ENCODE measurements around a stretch of chr15.

- PRO-cap: no peak
These were observed 147.1 kb upstream of the RGMA start for GRCh38 chr15:93235787-93236804.

GRCh38 chr15:94075083-94075770, 156.1 kb upstream of the MCTP2 start:
- PRO-cap: no peak

DNA sequence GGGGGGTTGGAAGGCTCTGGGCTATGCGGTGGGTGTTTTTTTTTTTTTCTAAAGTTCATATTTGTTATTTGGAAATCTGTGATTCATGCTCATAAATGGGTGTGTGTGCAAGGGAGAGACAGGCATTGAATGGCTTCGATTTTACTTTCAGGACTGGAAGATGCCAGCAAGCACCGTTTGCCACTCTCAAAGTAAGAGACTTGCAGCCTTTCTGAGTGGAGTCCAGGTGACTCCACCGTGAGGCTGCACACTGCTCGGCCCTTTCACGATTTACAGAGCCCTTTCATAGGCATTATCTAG, 150.7 kb upstream of the MCTP2 start:
- PRO-cap: bidirectional peak, plus-strand start at position 92 of the sequence, minus-strand start outside the sequence

DNA sequence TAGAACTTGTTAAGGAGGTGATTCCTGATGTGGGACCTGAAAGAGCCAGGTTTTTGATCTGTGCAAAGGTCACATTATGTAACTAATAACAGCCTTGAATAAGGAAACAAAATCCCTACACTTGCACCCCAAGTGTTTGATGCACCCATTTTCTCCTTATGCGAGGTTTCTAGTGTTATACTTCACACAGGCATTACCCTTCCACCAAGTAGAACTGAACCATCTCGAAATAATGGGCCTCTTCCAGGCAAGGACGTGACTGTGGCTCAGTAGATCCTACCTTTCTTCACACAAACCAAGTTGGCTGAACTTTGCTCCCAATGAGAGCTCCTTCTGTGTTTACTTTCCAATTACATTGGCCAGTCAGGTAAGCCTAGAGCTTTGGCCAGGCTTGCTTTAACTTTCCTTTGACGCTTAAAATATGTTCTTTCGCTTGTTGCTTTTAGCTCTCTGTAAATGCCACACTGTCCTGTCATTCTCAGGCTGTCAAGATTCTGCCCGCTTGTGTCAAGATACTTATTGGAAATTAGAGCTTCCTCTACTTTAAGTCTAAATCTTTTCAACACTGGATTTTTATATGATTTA, 16.9 kb downstream of the MCTP2 start:
- PRO-cap: no peak

DNA sequence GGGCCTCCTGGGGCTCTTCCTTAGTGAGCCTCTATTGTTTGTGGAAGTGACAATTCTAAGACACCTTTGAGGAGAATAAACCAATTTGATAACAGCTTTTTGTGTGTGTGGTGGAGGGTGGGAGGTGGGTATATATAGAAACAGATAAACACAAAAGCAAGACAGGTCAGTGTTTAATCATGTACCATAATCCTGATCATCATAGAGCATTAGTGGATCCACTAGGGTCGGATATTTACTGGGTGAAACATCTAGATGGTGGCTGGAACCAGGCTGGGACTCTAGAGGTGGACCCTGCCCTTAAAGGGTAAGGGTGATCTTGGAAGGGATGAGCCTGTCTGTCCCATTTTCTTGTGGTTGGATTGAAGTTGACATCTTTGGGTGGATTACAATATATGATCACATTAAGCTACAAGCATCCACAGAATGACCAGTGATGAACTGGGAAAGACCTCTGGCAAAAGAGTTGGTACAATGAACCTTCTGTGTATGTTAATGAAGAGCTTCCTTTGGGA, 336.6 kb downstream of the MCTP2 start:
- PRO-cap: no peak

DNA sequence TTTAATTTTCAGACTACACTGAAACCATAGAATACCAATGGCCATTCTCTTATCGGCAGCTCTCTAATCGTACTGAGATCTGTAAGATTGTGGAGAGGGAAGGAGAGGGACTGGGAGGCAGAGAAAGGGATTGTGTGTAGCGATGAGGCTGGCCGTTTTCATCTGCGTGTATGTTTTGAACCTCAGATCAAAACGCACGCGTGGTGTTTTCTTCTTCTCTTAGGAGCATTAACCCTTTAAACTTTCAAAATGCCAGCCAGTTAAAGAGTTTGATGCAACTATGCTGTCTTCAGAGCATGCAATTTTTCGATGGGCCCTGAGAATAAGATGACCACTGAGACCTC, 441.0 kb downstream of the MCTP2 start:
- PRO-cap: no peak

DNA sequence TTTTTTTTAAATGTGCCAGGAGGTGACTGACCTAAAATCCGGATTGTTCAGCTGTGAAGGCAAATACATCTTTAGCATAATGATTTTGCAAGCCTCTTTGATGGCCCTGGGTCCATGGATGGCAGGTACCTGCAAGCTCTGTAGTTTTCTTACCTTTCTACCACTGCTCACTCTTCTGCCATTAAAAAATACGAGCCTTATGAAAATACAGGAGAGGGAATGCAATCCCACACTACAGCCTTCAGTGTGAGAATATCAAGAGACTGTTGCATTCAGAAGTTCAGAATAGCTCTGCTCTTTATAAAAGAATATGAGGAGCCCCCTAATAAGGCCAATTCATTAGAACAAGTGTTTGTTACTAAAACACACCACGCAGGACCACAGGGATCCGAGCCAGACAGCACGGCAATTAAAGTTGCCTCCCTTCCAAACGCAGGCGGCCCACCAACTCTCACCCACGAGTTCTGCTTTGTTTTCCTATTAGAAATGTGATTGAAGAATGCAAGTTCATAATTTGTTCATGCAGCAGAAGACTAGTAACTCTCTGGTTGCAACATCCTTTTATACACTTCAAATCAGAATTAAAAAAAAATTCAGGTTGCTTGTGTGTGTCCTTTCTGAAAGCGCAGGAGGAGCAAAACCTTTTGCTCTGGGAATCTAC, 1044.3 kb upstream of the NR2F2 start:
- PRO-cap: no peak

- PRO-cap: no peak
These were observed 1004.5 kb upstream of the NR2F2 start for GRCh38 chr15:95326004-95326445.

DNA sequence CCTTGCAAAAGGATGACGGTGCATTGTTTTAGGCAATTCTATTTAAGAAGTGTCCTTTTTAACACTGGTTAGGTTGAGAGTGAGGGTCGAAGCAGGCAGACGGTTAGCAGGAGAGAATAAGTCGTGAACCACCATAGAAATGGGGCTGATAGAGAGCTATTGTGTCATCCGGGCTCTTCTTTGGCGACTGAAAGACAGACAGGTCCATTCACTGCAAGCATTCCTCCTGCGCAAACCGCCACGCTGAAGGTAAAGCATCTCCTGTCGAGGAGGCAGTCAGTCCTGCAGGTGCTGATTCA, 1002.9 kb upstream of the NR2F2 start:
- PRO-cap: no peak

DNA sequence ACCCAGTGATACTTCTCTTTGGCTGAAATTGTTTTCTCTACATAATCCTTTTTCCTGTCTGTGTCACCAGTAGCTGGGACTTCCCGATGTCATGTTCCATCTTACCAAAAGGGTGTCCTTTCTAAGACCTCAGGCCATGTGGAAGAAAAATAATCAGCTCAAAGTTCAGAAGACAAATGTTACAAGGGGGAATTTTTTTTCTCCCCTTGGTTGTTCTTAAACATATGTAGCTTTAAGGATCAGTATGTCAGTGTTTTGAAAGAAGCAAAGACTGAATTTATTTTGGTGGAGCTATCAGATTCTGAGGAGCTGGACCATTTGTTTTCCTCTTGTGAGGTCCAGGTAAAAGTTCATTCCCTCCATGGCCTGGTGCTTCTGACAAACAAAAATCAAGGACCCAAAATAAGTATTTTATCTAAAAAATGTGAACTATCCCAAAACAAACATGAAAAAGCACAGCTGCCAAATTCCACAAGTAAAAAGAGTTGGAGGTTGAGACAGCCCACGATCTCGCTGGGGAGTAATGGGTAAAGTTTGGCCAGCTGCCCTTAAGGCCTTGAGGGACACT, 859.3 kb upstream of the NR2F2 start:
- PRO-cap: no peak

DNA sequence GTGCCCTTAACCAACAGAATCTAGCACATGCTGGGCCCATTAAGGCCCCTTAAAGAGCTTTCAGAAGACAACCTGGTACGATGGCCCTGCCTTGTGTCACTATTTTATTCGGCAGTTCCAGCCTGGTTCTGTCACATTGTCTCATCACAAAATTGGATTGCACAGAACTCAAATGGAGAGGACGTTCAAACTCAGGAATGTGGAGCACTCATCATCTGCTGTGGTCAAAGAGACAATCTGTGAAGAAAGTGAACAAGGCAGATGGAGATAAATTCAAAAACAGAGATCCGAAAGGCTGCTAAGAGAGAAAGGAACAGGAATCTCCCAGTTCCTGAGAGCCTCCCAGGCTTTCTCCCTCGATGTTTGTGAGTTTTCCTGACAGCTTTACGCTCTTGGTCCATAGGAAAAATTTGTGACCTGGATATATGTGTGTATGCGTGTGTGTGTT, 852.9 kb upstream of the NR2F2 start:
- PRO-cap: no peak

- PRO-cap: no peak
These were observed 670.9 kb upstream of the NR2F2 start for GRCh38 chr15:95659315-95660191.

- PRO-cap: no peak
These were observed 484.5 kb upstream of the NR2F2 start for GRCh38 chr15:95845800-95846663.

- PRO-cap: no peak
These were observed 393.5 kb upstream of the NR2F2 start for GRCh38 chr15:95936882-95937587.

- PRO-cap: no peak
These were observed 287.6 kb upstream of the NR2F2 start for GRCh38 chr15:96042818-96043371.

GRCh38 chr15:96052699-96053167, 277.8 kb upstream of the NR2F2 start:
- PRO-cap: no peak

GRCh38 chr15:96171093-96171736, 159.3 kb upstream of the NR2F2 start:
- PRO-cap: no peak

- PRO-cap: no peak
These were observed 45.5 kb upstream of the NR2F2 start for GRCh38 chr15:96284852-96285622.

GRCh38 chr15:96320601-96320988, 9.9 kb upstream of the NR2F2 start:
- PRO-cap: no peak

DNA sequence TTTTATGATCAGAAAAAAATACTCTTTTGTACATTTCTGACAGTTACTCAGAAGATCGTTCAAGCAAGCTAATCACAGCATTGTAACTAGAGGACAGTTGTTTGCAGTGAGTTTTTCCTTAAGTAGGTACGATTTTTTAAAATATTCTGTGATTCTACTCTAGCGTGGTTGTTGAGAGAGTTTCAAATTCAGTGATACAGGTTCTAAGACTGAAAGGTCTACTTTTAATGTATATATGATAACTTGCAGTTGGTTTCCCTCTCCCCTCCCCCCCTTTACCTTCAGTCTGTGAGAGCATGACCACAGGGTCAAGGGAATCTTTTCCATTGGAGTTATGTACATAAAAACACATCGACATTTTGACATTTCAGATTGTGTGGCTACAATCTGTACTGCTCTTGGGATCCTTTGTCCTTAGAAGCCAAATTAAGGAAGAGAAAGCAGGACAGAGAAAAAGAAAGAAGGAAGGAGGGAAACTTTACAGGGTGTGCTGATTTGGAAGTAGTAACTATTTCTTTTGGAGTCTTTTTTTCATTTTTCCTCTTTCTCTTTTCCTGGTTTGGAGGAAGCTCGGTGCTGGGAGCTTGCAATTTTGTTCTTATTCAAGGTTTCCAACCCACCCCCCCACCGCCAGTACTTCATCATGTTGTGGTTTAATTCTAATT, 8.8 kb downstream of the NR2F2 start:
- PRO-cap: unidirectional peak, plus-strand start at position 440 of the sequence

Data from A673 (cell line).